ENCODE measurements around a stretch of chr17.

GRCh38 chr17:41134022-41134482 is 6.3 kb downstream of the KRTAP4-6 start:
- RRBS, 2 experiments: no CpG with 5 or more reads among the region's 2 CpGs

GRCh38 chr17:41315868-41316084 is 266 bp upstream of the KRTAP17-1 start:
- RRBS, 2 experiments: 50% methylated on average over 1 of the region's 4 CpGs; no CpG with 5 or more reads in 1 of the 2 experiments

- RRBS, 2 experiments: no CpG with 5 or more reads among the region's 2 CpGs
Measured at GRCh38 chr17:41510296-41510836, 5.0 kb upstream of the KRT13 start.

DNA sequence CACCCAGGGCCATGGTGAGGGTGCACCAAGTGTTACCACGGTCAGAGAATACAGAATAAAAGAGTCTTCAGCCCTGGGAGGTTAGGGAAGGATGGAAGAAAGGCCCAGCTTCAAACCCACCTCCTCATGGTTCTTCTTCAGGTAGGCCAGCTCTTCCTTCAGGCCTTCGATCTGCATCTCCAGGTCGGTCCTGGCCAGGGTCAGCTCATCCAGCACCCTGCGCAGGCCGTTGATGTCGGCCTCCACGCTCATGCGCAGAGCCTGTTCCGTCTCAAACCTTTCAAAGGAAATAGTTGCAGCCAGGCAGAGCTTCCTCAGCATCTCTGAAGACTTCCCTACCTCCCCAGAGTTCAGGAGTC is 3.4 kb downstream of the KRT19 start:
- RRBS, 2 experiments: no CpG with 5 or more reads among the region's 9 CpGs

DNA sequence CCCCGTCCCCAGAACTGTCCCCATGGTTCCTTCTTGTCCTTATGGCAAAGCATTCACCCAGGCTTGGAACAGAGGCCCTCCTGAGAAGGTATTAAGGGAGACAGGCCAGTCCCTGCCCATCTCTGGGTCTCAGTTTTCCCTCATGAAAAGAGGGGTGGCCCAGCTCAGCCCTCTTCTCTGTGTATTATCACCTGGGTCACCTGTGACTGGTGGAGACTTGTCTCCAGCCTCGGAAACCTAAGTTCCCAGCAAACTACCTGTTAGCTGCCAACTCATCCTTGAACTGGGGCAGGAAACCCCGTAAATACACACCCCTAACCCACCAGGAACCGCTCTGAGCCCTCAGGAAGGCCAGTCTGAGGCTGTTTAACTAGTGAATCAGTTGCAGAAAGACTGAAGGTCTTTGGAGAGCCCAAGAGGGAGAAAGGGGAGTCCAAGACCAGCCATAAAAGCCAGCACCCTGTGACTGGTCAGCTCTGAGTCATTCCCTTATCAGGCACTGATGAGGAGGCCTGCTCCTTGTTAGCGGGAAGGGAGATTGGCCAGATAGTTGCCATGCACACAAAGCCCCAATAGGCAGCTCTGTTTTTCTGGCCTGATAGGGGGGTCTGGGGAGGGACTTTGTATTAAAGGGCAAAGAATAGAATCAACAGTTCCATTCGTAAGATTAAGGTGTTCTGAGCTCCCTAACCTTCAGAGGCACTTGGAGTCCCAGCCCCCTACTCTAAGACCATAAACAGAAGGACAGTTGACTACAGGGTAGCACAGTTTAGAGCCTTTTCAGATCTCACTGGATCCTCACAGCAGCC is 1.9 kb upstream of the KRT19 start:
- RRBS, 2 experiments: no CpG with 5 or more reads among the region's 6 CpGs

GRCh38 chr17:41583062-41584004 is 3.4 kb downstream of the KRT14 start:
- RRBS, 2 experiments: no CpG with 5 or more reads among the region's 33 CpGs

GRCh38 chr17:41690617-41691639 is 2.2 kb downstream of the EIF1 start:
- RRBS, 2 experiments: no CpG with 5 or more reads among the region's 10 CpGs

DNA sequence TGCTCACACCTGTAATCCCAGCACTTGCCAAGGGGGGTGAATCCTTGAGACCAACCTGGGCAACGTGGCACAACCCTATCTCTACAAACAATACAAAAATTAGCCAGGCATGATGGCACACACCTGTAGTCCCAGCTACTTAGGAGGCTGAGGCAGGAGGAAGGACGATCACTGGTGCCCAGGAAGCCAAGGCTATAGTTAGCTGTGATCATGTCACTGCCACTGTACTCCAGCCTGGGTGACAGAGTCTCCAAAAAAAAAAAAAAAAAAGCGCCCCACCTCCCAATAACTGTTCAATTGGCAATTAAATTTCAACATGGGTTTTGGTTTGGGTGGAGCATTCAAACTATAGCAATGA is 4.7 kb downstream of the EIF1 start:
- RRBS, 2 experiments: no CpG with 5 or more reads among the region's 3 CpGs

DNA sequence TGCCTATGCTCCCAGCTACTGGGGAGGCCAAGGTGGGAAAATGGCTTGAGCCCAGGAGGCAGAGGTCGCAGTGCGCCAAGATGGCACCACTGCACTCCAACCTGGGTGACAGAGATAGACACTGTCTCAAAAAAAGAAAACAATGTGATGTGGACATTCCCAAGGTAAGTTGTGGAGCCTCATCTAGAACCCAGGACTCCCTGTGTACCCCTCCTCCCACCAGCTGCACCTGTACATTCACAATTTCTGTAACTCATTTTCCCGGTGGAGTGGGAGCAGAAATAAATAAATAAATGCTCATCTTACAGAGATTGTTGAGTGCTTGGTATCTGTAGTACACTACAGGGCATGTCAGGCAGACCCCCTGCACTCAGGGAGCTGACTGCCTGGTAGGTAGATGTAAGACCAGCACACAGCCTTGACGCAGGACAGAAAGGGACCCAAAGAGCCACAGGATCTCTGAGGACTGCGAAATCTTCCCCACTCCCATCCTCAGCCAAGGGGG is 6.4 kb downstream of the EIF1 start:
- RRBS, 2 experiments: no CpG with 5 or more reads among the region's 5 CpGs

DNA sequence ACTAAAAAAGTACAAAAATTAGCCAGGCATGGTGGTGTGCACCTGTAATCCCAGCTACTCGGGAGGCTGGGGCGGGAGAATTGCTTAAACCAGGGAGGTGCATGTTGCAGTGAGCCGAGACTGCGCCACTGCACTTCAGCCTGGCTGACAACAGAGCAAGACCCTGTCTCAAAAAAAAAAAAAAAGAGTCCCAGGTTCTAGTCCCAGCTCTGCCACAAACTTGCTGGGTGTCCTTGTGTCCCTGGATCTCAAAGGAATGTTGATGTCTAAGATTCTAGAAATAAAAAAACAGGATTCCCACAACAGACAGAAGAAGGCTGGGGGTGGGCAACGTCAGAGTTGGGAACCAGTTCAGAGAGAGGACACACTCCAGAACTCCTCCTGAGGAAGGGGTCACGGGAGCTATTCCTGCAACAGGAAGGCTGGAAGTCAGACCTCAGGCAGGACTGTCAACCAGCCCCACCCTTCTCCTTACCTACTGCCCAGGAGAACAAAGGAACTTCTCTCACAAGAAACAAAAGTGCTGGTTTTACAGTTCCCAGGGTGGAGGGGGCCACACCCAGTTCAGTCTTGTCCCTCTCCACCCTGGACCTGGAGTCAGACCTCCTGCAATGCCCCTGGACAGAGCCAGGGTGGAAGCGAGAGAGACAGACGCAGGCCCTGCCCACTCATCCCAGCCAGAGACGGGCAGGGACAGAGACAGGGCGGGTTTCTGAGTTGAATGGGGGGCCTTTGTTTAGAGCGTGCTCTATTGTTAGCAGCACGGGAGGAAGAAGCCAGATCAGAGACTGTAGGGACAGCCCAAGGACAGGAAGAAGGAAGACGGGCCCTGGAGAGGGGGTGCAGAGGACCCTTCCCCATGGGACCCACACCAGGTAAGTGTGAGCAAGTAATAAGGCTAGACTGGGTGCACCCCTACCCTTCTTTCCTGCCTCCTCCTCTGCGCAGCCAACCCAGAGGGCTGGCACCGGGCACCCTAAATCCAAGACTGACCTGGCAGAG is 11.3 kb downstream of the JUP start:
- RRBS, 2 experiments: 86 to 93% methylated on average over 1 of the region's 15 CpGs

DNA sequence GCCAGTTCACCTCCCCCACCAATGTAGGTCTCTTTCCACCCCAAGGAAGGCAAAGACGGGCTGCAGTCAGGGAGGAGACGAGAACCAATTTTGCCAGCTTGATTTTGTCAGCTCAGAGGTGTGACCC is 7.0 kb upstream of the JUP start:
- RRBS, 2 experiments: no CpG with 5 or more reads among the region's 2 CpGs

GRCh38 chr17:41813126-41813386 is 252 bp downstream of the FKBP10 start:
- RRBS, 2 experiments: 3% methylated on average over 8 of the region's 13 CpGs

DNA sequence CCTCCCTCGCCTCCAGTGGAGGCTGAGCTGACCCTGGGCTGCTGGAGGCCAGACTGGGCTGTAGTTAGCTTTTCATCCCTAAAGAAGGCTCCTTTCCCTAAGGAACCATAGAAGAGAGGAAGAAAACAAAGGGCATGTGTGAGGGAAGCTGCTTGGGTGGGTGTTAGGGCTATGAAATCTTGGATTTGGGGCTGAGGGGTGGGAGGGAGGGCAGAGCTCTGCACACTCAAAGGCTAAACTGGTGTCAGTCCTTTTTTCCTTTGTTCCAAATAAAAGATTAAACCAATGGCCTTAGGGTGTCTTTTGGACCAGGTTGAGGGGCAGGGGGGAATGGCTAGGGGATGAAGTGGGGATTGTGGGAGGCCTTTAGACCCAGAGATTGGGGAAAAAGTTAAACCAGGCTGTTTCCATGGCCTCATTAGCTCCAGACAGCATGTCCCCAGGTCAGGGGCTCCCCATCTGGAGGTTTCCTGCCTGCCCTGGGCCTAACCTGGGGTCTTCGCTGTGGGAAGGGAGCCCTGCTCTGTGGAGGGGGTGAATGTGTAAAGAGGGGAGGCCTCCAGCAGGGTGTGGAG is 10.2 kb downstream of the FKBP10 start:
- RRBS, 2 experiments: no CpG with 5 or more reads among the region's 2 CpGs

GRCh38 chr17:41885900-41886321 is 20.7 kb upstream of the KLHL11 start:
- RRBS, 2 experiments: no CpG with 5 or more reads among the region's 12 CpGs

DNA sequence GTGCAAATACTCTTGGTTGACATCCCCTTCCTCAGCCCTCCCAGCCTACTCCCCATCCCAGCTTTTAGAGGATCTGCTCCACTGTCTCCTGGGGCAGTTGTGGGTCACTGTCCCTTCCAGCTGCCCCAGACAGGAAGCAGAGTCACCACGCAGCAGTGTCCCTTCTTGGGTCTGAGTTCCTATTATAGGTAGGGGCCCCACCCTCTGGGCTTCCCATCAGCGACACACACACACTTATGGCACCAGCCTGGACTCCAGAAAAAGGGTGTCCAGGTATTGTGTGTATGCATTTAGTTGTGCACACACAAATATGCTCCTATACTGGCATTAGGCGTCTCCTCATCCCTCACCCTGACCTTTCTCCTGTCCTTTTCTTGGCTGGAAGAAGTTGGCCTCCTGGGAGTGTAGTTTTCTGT is 4.2 kb downstream of the NKIRAS2 start:
- RRBS, 2 experiments: no CpG with 5 or more reads among the region's 3 CpGs

- RRBS, 2 experiments: no CpG with 5 or more reads among the region's 19 CpGs
Measured at GRCh38 chr17:42063603-42064063, 13.2 kb upstream of the C17orf113 start.

DNA sequence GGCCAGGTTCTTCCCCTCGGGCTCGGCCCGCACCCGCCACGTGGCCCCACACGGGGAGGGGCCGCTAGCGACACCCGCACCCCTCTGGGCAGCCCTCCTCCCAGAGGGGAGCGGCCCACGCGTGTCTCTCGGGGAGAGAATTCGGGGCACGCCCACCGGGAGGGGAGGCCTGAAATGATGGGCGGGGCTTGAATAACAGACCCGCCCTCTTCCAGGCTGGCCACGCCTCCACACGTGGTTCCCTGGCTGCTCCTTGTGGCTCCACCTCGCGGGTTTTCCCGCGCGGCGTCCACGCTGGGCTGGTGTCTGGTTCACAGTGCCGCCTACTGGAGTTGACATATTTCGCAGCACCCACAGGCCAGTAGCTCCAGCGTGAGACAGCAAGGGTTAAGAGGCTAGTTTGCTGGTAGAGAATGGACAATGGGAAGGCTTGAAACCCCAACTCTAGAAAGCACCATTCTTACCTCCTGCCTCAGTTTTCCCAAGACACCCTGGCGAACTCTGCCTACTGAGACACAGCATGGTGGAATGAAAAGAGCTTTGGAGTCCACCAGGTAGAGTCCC is 300 bp upstream of the KCNH4 start:
- RRBS, 2 experiments: no CpG with 5 or more reads among the region's 31 CpGs

DNA sequence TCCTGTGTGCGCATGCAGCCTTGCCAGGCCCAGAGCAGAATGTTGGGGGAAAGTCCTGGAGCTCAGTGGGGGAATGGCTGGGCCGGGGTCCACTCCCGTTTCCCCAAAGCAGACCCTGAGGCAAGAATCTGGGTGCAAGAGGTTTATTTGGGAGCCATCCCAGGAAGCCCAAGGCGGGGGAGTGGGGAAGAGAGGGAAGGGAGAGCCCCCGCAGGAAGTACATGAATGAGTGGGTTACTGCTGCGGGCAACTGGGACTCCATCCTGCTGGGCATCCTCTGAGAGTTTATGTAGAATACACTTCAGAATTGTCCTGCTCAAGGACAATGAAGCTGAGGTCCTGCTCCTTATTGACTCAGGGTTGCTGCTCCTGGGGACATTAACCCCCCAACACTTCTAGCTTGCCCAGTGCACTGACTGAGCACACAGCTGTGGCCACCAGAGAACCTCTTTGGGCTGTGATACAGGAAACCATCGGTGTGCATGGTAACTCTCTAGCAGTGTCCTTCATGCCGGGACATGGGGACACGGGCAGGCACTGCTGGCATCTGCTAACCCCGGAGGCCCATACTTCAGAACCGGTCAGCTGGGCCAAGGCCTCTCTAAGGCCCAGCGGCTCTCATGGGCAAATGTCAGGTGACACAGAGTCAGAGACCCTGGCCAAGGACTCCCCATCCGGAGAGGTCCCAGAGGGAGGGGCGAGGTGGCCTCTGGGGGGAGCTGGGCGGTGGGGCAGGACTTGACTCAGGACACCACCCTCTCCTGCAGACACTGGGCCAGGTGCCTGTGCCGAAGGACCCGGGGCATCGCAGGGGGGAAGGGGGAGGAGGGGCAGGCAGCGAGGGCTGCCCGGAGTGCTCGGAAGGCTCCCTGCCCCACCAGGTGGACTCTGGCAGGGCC is 4.0 kb upstream of the HCRT start:
- RRBS, 2 experiments: 67 to 69% methylated on average over 11 of the region's 21 CpGs

- RRBS, 2 experiments: no CpG with 5 or more reads among the region's 9 CpGs
Measured at GRCh38 chr17:42282575-42283270, 5.6 kb upstream of the STAT5A start.